Hair follicle dermal papilla cell (primary cell): ENCODE results near the gene ETNK2.

GRCh38 chr1:203059390-203060148 lies 26.2 kb downstream of the MYOG start:
- CAGE, long polyA plus RNA = no peak

GRCh38 chr1:203282734-203283503 lies 22.4 kb upstream of the BTG2 start:
- CAGE, long polyA plus RNA = no peak

DNA sequence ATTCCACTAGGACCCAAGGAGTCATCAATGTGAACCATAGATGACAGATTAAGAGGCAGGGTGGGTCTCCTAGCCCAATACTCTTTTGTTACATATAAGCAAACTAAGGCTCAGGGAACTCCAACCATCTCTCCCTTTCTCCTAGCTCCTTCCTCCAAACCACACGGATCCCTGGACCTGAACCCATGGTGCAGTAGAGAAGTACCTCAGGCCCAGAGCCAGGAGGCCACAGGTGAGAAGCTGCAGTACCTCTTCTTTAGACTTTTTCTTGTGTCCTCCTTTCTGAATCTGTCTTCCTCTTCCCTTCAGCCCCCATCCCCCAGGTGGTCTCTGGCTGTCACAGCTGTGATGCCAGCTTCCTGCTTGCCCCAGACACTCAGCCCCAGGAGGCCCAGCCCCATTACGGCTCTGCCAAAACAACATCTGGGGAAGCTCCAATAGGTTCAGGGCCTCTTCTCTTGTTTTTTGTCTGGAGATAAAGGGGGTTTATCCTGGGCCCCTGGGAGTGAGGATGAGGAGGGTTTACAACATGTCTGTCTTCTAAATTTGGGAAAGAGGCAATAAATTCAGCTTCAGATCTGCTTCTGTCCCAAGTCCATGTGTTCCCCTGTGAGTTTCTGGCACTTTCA lies 9.6 kb upstream of the BTG2 start:
- CAGE, long polyA plus RNA = no peak

GRCh38 chr1:203305864-203306027 lies 427 bp downstream of the BTG2 start:
- CAGE, long polyA plus RNA = no peak

GRCh38 chr1:203306028-203306970 lies 980 bp downstream of the BTG2 start:
- CAGE, long polyA plus RNA = no peak

GRCh38 chr1:203306971-203307592 lies 1.8 kb downstream of the BTG2 start:
- CAGE, long polyA plus RNA = no peak

DNA sequence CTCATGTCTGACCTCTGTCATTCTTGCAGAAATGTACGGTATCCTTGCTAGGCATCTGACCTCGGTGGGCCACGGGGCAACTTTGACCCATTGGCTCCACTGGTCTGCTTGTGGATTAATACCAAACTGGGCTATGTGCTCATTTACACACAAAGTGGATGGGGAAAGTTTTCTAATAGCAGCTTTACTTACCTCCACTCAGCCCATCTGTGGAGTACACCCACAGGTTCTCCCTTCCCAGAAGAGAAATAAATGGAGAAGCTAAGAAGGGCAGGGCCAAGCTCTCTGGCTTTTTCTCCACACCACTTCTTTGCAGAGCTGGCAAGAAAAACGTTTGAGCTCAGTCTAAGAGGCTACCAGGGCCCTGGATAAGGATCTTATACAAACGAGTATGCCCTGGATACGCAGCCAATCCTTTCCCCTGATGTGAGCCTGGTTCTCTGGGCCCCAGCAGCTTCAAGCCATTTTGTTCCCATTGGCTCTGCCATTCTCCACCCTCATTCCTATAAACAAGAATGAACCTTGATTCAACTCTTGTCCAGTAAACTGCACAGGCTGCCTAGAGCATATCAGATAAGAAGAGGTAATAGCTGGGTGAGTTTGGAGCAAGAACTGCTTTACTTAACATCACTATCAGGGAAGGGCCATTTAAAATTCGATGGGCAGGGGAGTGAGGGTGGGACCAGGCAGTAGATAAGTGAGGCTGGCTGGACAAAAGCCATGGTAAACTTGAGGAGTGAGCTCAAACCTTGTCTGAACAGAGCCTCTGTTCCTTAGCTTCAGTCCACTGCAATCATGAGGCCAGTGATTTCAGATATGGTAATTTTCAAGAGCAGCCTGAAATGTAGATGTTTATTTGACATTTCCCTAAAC lies 11.2 kb downstream of the BTG2 start:
- CAGE, long polyA plus RNA = no peak

DNA sequence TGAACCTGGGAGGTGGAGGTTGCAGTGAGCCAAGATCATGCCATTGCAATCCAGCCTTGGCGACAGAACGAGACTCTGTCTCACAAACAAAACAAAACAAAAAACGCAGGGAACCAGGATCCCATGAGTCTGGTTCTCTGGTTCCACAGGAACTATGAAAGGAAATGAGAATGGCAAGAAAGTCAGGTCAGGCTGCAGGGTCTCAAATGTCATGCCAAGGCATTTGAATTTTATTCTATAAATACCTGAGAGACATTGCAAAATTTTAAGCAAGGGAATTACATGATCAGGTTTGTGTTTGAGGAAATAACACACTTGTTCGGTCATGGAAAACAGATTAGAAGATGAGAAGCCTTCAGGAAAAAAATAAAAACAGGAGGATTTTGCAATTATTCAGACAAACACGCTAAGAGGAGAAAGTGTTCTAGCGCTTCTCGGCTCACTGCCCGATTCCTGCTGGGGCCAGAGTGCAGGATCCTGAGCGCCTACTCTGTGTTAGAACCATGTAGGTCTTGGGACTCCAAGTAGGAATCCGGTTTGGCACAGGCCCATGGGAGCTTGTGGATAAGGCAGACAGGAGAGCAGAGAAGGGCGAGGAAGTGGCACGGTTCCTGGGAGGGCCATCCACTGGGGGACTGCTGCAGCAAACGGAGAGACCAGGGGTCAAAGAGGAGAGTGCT lies 8.2 kb upstream of the PRELP start:
- CAGE, long polyA plus RNA = no peak

DNA sequence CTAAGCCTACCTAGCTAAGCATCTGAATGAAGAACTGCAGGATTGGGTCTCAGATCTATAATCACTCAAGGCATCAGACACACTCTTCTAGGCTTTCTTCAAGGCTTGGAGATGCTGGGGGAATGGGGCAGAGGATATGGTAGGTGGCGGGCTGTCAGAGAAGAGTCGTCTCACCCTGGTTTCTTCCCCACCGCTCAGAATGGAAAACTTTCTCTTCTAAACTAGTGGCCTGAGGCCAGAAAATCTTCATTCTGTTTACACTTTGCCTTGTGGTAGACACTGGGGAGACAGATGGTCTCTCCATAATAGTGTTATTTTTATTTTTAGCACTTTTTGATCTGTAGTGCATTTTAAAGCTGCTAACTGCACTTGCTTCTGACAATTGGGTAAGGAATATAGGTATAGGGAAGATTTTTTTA lies 2.6 kb downstream of the PRELP start:
- CAGE, long polyA plus RNA = no peak

DNA sequence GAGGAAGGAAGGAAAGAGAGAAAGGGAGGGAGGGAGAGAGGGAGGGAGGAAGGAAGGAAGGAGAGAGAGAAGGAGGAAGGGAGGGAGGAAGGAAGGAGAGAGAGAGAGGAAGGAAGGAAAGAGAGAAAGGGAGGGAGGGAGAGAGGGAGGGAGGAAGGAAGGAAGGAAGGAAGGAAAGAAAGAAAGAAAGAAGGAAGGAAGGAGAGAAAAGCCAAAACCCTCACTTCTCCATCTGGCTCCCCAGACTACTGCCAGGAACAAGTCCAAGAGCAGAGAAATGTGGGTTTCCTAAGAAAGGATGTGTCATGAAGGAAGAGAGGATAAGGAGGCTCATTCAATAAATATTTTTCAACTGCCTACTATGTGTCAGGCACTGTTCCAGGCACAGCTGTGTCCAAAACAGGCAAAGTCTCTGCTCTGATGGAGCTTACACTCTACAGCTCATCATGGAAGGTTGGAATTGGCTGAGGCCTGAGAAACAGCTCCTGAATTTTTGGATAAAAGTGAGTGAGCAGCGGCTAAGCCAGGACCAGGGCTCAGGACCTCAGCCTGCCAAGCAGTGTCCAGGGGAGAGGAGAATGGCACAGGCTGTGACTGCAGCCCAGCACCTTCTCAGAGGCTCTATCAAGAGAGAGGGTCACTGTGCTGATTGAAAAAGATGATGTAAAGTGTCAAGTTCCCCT lies 42.6 kb upstream of the ATP2B4 start:
- CAGE, long polyA plus RNA = no peak

- CAGE, long polyA plus RNA = no peak
Observed at GRCh38 chr1:204074167-204075157, 1.5 kb downstream of the SOX13 start.

- CAGE, long polyA plus RNA = no peak
Observed at GRCh38 chr1:204087797-204088530, 15.0 kb downstream of the SOX13 start.

DNA sequence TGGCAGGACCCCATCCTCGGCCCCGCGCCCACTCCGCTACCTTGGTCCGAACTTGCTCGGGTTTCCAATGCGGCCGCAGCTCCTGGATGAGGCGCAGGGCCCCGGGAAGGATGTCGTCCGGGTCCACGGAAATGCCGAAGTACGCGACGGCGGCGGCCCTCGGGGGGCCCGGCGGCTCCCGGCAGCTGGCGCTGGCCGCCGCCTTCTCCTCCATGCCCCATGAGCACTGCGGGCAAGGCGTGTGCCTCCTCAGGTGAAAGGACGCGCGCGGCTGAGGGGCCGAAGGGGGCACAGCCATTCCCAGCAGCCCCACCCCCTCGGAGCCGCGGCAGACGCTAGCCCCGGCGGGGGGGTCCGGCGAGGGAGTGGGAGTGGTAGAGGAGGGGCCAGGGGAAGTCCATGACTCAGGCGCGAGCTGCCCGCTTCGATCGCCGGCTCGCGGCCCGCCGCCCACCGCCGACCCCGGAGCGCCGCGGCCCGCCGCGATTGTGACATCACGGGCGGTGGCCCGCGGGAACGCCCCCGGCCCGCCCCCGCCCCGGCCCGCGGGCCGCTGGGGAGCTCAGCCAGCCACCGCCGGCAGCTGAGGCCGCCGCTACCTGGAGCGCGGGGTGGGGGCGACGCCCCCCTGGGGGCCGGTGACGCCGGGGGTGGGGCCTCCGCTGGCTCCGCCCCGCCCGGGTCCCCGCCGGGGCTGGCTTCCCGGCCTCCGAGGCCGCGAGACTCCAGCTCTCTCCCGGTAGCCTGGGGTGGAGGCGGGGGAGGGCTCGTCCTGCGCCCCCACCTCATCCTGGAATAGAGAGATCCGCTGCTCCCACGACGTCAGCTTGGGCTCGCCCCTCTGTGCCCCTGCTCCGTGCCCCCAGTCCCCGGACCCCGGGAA lies at the start of gene ETNK2:
TSS of gene ETNK2 (minus strand) at position 490 of the 883 bp plus-strand sequence.
- CAGE, long polyA plus RNA = no peak

DNA sequence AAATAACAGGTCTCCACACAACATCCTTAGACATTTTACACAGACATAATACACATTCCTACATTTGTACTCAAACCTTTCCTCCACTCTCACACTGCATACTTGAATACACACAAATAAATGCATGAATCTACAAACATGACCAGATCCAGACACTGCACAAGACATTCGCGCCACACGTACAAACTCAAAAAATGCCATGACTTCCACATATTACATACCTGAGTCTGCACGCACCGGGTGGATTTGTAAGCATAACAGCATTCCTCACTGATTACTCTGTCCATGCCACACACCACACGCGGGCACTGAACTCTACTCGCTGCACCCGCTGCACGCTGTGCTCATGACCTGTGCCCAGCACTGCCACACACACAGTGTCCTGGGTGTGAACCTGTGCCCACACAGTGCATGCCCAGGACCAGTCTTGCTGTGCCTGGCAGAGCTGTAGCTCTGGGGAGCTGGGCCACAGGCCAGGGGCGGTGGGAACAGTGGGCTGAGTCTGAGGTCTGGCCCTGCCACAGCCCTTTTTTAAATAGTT lies 12.0 kb upstream of the GOLT1A start:
- CAGE, long polyA plus RNA = no peak

GRCh38 chr1:204226278-204226721 lies 12.5 kb upstream of the GOLT1A start:
- CAGE, long polyA plus RNA = no peak

DNA sequence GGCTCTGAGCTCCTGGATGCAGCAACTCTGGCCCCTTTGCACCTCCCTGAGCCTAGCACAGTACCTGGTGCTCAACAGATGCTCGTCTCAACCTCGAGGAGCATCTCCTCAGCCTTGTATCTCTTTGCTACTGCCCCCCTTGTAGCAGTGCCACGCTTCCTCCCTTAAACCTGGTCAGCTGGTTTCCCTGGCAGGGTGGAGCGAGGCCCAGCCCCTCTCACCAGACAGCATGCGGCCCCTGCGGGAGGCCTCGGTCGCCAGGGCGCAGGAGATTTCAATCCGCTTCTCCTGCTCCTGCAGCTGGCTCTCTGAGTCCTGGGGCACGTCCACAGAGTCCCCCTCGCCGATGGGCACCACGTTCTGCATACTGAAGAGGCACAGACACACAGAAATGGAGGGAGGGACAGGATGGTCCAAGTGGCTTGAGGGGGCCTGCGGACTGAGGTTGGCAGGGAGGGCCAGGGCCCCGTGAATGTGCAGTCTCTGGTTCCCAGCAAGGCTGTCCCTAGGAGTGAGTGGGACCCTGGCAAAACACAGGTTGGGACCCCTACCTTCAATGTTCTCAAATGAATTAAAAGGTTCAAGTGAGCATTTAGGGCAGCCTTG lies 14.2 kb upstream of the GOLT1A start:
- CAGE, long polyA plus RNA = no peak

DNA sequence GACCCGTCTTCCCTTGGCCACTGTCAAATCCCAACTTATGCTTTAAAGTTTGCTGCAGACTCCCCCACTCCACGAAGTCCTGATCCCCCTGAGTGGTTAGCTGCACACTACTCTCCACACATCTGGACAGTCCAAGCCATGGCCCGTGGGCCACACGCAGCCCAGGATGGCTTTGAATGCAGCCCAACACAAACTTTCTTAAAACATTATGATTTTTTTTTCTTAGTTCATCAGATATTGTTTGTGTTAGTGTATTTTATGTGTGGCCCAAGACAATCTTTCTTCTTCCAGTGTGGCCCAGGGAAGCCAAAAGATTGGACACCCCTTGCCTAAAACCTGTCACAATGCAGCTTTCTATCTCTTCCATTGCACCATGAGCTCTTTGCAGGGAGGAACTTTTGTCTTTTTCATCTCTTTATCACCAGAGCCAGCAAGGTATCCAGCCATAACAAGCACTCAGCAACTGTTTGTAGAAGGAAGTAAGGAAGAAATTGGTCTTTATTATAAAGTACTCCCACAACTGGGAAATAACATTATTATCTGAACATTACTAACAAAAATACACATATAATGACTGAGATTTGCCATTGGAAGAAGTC lies 57.2 kb upstream of the GOLT1A start:
- CAGE, long polyA plus RNA = no peak

- CAGE, long polyA plus RNA = no peak
Observed at GRCh38 chr1:204285690-204286399, 72.1 kb upstream of the GOLT1A start.

DNA sequence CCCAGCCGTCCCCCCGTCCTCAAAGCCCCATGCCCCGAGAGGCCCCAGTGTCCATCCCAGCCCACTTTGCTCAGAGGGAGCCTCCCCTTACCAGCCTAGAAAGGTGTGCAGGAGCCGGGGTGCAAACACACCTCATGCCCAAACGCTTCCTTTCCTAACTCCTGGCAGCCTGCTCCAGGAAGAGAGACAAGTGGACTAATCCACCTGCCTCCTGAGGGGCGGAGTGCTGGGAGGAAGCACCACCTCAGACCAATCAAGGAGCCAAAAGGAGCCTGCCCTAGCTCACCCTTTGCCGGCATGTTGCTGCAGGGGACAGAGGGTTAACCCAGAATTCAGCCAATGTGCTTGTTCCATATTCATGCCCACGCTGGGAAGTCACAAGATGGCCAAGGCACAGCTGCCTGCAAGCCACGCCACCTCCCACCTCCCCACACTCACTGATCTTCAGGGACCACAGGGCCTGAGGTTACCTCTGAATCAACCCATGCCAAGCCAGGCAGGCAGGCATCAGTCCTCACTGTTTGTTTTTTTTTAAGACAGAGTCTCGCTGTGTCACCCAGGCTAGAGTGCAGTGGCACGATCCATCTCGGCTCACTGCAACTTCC lies 27.8 kb downstream of the PLEKHA6 start:
- CAGE, long polyA plus RNA = no peak

- CAGE, long polyA plus RNA = no peak
Observed at GRCh38 chr1:204345215-204346132, 14.3 kb downstream of the PLEKHA6 start.